SK-MEL-5 (cell line): ENCODE measurements around a stretch of chr16.

GRCh38 chr16:75107771-75108365 lies 8.7 kb downstream of the LDHD start:
RAMPAGE:
- cytosol, long total RNA = no peak
- long total RNA = no peak
- nucleus, long total RNA = no peak

GRCh38 chr16:75264193-75264599 lies 12.8 kb upstream of the BCAR1 start:
RAMPAGE:
- cytosol, long total RNA = no peak
- long total RNA = no peak
- nucleus, long total RNA = no peak

DNA sequence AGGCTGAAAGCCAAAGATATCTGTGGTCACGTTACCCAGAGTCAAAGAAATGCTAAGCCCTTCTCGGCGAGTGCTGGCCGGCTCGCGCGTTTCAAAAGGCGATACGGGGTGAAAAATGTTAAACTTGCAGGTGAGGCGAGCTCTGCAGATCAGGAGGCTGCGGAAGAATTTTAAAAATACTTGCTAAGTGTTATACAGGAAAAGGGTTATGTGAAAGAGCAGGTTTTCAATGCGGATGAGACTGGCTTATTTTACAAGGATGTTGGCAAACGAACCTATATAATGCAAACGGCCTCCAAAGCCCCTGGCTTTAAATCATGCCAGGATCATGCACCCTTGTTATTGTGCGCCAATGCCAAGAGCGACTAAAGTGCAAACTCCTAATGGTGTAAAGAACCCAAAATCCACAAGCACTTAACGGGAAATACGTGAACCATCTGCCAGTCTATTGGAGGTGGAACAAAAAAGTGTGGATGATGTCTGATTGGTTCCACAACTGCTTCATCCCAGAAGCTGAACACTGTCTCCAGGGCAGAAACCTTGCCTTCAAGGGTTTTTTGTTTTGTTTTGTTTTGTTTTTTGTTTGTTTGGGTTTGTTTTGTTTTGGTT lies 1.1 kb upstream of the CFDP1 start:
RAMPAGE:
- cytosol, long total RNA = no peak
- long total RNA = no peak
- nucleus, long total RNA = no peak

DNA sequence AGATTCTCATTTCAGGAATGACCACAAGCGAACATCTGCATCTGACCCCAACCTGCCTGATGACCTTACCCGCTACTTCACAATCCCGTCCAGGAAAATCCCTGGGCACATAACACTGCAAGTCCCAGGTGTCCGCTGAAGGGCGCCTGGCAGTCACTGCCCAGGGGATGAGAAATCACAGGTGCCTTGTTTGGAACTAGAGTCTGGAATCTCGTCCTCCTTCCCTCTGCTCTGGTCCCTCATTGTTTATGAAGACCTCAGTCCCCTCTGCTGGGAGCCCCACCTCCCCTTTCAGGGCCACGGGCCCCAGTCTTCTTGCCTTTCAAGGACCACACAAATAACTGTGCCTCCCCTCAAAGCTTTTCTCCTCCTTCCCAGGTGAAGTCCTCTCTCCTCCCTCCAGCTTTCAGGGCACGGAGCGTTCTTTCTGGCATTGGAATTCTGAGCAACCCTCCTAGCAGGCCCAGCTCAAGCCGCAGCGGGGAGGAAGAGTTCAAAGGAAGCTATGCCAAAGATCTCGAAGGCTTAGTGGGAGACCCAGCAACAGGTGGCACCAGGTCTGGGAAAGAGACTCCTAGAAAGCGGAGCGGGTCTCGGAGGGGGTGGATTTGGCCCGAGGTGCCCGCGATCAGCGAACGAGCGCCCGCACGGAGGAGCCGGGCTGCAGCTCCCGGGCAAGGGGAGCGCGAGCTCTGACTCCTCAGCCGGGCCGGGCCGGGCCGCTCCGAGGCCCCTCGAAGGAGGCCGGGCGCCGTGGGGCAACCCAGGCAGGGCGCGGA lies 19.6 kb downstream of the CHST5 start:
RAMPAGE:
- cytosol, long total RNA = no peak
- long total RNA = no peak
- nucleus, long total RNA = no peak

RAMPAGE:
- cytosol, long total RNA = no peak
- long total RNA = no peak
- nucleus, long total RNA = no peak
These were observed 10.4 kb downstream of the TERF2IP start for GRCh38 chr16:75657639-75658623.

DNA sequence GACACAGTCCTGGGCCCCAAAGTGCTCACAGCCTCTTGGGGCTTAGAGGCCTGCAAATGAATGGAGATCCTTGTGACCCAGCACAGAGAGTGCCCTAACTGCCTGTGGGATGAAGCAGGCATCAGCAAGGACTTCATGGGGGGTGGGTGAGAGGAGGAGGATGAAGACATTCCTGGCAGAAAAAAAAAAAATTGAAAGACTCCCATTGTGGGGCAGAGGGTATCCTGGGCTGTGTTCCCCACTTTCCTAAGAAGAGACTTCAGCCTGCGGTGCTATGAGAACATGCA lies 116.3 kb downstream of the CNTNAP4 start:
RAMPAGE:
- cytosol, long total RNA = no peak
- long total RNA = no peak
- nucleus, long total RNA = no peak

DNA sequence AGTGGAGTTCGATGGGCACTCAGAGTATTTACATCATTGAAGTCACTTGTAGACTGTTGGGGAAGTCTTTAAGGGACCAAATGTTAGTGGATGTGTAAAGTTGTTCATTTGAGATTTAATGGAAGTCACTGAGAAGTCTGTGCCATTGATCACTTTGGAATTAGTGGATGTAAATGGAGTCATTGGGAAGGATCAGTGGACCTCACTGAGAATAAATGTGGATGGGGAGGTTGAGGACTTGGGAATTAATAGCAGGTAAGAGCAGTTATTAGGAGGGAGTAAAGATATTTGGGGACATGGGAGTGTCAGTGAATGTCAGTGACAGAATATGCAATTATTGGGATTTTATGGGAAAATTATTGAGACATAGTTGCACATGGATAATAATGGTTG lies 1.1 kb downstream of the MON1B start:
RAMPAGE:
- cytosol, long total RNA = no peak
- long total RNA = no peak
- nucleus, long total RNA = no peak

GRCh38 chr16:77859521-77859925 lies 71.2 kb downstream of the VAT1L start:
RAMPAGE:
- cytosol, long total RNA = no peak
- long total RNA = no peak
- nucleus, long total RNA = no peak

DNA sequence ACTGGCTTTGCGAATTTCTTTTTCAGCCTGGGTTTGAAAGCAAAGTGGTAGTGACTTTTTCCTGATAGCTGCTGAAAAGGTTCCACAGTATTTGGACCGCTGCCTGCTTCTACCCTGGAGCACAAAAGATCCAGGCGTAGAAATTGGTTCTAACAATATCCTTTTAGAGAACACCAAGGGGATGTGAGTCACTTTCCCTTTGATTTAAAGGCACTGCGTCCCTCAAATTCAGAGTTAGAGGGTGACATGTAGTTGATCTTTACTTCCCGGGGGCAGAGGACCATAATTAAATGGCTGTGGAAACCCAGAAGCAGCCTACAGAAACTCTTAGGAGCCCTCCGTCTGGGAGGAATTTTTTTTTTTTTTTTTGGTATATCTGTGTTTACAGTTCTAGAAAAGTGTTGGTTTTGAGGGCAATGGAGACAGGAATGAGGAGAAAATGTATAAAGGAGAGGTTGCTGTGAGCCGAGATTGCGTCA lies 218.5 kb downstream of the WWOX start:
RAMPAGE:
- cytosol, long total RNA = no peak
- long total RNA = no peak
- nucleus, long total RNA = no peak

DNA sequence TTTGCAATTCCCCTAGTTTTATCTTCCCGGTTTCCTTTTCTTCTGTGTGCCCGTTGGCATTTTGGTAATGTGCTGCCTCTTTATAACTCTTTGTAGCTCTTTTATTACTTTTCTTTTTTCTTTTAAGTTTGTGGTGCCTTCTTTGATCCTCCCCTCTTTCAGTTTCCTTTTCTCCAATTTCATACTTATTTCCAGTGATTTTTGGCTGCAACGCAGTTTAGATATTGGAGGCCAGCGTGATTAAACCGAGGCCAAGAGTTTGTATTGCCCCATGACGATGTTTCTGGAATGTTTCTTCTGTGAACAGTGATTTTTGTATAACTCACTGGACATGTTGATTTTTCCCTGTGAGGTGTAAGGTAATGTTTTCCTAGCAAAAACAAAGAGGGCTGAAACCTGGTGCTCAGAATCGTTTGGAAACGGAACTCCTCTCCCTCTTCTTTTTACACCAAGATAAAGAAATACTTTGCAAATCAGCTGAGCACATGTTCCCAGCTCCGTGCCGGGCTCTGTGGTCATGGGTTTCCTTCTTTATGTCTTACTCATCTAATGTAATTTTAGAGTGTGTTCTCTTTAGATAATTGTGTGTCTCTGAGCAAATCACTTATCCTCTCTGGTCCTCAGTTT lies 344.3 kb downstream of the WWOX start:
RAMPAGE:
- cytosol, long total RNA = no peak
- long total RNA = no peak
- nucleus, long total RNA = no peak

DNA sequence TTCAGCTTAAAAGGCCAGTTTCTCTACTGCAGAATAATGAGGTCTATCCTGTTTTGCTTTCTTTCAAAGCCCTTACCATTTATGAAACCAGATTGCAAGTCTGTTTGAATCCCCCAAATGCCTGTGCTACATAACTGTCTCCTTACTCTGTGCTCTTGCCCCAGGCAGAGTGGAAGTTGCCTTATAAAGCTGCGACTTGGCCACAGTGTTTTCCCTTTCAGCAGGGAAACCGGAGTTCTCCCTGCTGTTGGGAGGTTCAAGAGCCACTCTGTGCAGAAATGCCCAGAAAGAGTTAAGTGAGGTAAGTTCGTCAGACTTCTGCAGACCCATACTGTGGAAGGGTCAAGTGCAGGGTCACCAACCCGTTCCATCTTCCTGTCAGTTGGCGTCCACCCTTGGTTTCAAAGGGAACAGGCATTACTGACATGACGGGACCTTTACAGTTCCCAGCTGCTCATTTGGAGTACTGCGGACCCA lies 508.9 kb downstream of the WWOX start:
RAMPAGE:
- cytosol, long total RNA = no peak
- long total RNA = no peak
- nucleus, long total RNA = no peak

GRCh38 chr16:78663449-78663865 lies 564.0 kb downstream of the WWOX start:
RAMPAGE:
- cytosol, long total RNA = no peak
- long total RNA = no peak
- nucleus, long total RNA = no peak

GRCh38 chr16:79542038-79542767 lies 58.3 kb downstream of the MAF start:
RAMPAGE:
- cytosol, long total RNA = no peak
- long total RNA = no peak
- nucleus, long total RNA = no peak

GRCh38 chr16:79587852-79588344 lies 12.6 kb downstream of the MAF start:
RAMPAGE:
- cytosol, long total RNA = no peak
- long total RNA = no peak
- nucleus, long total RNA = no peak

DNA sequence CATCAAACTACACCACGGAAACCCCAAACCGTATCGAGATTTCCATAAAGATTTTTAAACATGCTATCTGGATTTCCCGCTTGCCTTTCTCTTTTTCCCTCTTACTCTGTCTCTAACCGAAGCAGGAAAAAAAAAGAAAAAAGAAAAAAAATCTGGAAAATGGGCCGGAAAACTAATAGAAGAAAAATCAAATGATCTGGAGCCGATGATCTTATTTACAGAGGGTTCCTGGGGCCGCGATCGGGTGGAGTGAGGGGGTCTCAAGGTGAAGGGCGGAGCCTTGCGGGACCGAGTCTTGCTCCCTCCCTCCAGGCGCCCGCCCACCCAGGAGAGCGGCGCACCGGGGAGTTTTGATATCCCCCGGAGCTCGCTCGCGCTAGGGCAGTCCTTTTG lies 11.2 kb downstream of the MAF start:
RAMPAGE:
- cytosol, long total RNA = no peak
- long total RNA = no peak
- nucleus, long total RNA = no peak

RAMPAGE:
- cytosol, long total RNA = no peak
- long total RNA = no peak
- nucleus, long total RNA = no peak
These were observed 5.3 kb downstream of the MAF start for GRCh38 chr16:79595194-79595633.

RAMPAGE:
- cytosol, long total RNA = no peak
- long total RNA = no peak
- nucleus, long total RNA = no peak
These were observed 423.2 kb upstream of the MAF start for GRCh38 chr16:80023808-80024094.

GRCh38 chr16:80407206-80407903 lies 133.4 kb upstream of the DYNLRB2 start:
RAMPAGE:
- cytosol, long total RNA = no peak
- long total RNA = no peak
- nucleus, long total RNA = no peak

RAMPAGE:
- cytosol, long total RNA = no peak
- long total RNA = no peak
- nucleus, long total RNA = no peak
These were observed 116.0 kb downstream of the DYNLRB2 start for GRCh38 chr16:80656865-80657140.

GRCh38 chr16:80803426-80804487 lies 641 bp downstream of the CDYL2 start:
RAMPAGE:
- cytosol, long total RNA = no peak
- long total RNA = no peak
- nucleus, long total RNA = no peak